GM12891 (cell line): ENCODE results near the genes HOXD12 and HOXD10.

GRCh38 chr2:174663348-174663996, 65.9 kb upstream of the WIPF1 start:
- RRBS: no CpG with 5 or more reads among the region's 11 CpGs

DNA sequence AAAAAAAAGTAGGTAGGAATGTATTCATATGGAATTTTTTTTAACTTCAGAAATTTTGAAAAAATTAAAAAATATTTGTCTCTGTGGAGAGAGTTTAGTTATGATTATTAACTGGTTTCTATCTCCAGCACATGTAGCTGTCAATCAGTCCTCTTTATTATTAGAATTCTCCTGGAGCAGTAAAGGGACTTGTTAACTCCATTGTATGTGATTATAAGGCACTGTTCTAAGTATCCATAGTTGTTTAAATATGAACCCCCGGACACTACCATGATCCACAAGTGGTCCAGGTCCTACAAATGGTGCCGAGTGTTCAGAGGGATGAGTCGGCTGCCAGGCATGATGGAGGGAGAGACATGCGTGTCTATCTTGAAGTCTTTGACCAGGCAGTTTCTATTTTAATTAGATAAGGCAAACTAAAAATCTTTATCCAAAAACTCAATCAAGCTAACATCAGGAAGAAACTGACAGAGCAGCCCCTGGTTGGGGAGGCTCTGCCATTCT, 468 bp downstream of the CHRNA1 start:
- RRBS: no CpG with 5 or more reads among the region's 4 CpGs

DNA sequence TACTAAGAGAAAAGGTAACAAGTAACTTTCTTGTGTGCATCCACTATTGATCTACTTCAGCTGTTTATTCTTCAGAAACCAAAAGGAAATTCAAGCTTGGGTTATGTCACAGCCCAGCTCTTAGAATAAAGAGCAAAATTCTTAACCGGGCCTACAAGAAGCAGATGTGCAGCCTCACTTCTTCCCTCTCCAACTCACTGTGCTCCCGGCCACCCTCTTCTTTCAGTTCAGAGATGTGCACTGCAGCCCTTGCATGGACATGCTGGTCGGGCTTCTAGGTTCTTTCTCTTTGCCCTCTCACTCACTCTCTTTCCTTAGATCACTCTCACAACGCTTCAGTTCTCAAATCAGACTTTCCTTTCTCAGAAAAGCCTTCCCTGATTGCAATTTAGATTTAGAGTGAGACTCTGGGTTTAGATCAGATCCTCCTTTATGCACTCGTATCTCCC, 104.1 kb downstream of the CHN1 start:
- RRBS: no CpG with 5 or more reads among the region's 5 CpGs

DNA sequence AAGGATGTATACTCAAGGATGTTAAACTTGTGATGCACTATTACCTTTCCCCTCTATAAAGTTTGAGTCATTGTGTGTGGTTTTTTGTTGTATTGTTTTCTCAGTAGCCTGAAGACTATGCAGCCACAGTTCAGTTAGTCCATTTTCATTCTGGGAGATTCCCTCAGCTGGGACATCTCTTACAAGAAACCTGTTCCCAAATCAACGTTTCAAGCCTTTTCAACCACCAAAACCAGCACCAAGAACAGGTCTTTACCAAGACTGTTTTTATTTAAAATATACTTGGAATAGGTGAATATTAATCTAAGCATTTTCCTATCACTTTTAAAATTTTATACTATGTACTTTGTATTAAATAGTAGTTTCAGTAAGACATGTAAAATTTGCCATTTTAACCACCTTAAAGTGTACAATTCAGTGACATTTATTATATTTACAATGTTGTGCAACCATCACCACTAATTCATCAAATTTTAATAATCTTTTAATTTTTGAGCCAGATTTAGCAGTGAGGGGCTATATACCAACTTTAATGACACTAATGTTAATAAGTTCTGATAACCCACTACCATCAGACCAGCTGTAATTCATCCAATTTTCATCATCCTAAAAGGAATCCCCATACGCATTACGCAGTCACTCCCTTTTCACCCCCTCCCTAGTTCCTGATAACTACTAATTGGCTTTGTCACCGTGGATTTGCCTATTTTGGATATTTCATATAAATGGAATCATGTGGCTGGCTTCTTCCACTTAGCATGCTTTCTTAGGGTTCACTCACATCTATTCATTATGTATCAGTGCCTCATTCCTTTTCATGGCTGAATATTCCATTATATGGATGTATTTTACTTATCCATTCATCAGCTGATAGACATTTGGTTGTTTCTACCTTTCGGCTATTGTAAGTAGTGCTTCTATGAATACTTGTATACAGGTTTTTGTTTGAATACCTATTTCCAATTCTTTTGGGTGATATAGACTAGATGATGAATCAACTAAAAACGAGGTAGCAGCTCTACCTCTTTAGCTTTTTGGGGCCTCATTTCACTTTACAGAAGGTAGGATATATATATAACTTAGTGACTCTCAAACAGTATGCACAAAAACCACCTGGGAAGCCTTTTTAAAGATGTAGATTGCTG, 5.1 kb downstream of the ATP5MC3 start:
- RRBS: no CpG with 5 or more reads among the region's 6 CpGs

DNA sequence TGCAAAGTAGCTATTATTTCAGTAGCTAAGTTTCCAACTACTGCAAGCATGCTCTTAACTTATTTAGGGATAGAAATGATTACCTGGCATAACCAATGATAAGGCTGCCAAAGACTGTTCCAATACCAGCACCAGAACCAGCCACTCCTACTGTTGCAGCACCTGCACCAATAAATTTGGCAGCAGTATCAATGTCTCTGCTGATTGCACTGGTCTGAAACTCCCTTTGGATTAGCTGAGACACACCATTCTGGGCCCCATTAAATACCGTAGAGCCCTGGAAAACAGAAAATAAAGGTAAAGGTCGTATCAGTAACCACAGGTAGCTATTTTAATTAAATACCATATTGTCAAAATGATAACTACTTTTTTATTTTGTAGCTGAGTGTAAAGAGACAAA, 2.5 kb downstream of the ATP5MC3 start:
- RRBS: no CpG with 5 or more reads among the region's 2 CpGs

DNA sequence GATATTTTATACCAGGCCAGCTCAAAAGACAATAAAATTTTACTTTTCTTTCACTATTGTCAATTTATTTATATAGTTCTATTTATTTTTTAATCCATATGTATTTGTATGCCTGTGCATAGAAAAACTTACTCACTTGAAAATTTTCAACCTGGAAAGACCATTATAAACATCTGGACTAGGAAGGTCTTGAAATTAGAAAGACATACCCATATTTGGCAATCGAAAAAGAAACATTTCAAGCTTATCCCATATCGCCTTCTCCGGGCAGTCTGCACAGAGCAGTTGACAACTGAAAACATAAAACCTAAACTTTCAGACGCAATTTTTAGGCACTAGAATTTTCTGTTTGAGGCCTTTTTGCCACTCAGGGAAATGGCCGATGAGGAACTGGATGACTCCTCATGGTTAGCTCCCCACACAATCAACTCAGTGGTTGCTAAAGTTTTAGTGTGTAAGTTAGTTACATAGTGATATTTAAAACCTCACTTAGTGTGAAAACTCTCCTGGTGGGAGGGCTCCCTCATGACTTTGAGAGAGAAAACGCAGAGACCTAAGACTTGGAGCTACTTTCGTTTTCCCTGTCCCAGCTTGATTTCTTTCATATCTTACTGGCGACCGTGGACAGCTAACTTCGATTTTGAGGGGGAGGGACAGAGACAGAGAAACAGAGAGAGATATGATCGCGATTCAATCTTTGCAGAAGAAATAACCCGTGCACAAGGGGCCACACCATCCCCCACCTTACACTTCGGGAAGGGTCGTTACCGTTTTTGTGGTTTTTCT, 3.2 kb upstream of the HOXD12 start:
- RRBS: no CpG with 5 or more reads among the region's 16 CpGs

GRCh38 chr2:176099250-176100309, at the start of gene HOXD12:
Gene HOXD12, plus strand, starts transcription at chr2:176099795.
- RRBS: 30% methylated on average over 8 of the region's 81 CpGs

DNA sequence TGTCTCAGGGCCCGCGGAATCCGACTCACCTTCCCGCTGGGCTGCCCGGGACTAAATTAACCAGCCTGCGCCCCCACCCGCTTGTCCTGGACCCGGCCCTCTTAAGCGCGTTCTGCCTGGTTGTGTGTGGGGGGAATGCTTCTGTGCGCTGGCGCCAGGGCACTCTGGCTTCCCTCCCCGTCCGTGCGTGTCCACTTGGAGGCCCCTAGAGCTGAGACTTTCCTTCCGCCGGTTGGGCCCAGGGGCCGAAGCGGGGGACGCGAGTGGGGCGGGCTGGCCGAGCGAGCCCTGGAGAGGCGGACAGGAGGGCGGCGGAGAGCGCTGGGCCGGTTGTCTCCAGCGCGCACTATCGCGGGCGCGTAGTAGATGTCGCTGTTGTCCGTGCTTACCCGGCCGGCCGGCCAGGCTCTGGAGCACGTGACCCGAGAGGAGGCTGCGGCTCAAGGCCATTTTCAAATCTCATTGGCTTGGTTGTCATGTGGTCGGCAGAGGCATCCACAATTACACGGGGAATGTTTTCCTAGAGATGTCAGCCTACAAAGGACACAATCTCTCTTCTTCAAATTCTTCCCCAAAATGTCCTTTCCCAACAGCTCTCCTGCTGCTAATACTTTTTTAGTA, at the start of gene HOXD10:
Gene HOXD10 (plus strand): TSS at position 521 of the 621 bp plus-strand sequence.
- RRBS: 35% methylated on average over 15 of the region's 45 CpGs

GRCh38 chr2:176147989-176148687, 3.2 kb upstream of the HOXD4 start:
- RRBS: no CpG with 5 or more reads among the region's 19 CpGs

DNA sequence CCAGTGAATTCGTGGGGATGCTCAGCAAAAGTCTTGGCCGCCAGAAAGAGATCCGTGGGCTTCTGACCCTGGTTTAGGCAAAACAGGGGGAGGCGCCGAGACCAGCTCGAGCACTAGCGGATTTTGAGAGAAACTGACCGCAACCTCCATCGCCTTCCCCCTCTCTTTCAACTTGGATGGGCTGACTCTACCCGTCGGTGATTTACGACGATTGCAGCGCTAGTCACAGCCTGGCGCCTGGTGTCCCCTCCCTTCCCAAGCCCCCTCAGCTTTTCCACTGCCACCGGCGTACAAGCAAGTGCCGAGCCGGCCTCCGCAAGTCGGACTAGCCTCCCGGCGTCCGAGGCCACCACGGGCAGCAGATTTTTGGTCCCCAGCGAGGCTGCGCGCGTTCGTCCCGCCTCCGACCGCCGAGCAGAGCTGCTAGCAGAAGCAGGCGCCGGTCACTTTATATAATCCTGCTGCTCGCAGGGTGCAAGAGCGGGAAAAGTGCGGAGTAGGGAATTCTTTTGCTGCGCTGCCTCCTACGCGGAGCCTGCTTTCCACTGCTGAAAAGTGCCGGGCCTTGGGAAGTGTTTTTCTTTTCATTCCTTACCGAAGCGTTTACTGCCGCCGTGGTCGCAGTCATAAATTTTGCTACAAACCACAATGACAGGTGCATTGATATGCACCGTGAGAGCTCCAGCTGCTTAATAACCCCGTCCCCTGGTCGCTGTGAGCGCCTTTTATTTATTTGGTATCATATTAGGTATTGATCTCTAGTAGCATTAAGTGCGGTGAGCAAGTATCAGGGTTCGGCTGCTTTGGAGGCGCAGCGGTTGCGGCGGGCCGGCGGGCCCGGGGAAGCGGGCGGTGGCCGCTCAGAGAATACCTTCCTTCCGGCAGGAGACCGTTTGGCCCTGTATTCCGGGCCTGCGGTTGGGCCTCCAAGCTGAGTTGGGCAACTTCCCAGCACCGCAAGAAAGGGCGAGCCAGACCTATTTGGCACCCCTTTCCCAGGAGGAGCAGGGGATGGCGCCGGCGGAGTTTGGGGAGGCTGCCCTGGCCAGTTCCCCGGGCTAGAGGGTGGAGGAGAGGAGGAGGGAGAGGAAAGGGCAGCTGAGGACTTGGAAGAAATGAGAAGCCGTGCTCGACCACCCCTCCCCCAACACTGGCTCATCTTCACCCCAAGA, 7.9 kb downstream of the HOXD3 start:
- RRBS: no CpG with 5 or more reads among the region's 76 CpGs

- RRBS: 28% methylated on average over 26 of the region's 65 CpGs
Observed at GRCh38 chr2:176171119-176172118, 14.3 kb downstream of the HOXD3 start.

DNA sequence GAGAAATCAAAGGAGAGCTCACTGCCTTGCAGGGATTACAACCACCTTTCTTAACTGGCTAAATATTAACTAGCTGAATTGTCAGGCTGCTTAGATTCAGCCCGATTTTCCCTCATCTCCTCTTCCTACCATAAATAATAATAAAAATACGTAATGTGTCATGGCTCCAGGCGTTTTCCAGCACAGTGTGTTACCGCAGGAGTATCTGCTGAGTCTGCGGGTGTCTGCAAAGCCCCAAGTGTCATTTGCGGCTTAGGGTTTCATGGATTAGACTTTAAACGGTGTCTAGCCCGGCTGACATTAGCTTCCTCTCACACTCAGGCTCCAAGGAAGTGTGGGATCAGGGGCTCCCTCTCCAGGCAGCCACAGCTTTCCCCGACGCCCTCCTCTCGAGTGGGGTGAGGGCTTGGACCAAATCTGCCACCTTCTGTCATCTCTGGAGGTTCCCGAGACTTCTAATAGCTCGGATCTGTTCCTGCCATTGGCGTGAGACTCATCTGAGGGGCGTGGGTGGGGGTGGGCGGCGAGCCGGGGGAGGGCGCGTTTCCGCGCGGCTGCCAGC, 14.1 kb upstream of the HOXD1 start:
- RRBS: no CpG with 5 or more reads among the region's 23 CpGs

DNA sequence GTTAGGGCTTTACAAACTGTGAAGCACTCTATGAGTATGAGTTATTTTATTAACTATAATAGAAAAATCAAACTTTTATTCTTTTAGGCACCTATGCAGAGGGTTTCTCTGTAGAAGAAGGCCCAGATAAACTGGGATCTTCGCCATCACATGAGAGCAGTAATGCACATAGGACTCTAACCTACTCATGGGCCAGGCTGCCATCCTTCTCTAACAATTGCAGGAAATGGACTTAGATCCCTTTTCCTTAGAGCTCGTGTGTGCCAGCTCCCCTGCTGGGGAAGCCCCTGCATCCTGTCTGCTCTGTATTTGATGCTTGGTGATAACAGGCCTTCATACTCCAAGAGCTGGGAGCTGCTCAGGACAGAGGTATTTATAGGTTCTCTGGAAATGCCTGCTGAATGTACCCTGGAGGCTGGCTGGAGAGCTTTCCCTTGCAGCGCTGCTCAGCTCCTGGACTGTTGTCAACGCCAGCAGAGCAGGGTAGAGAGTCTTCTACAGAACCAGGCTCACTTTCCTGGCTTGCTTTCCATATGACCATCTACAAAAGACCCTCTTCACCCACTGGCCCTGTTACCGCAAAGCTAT, 249.6 kb downstream of the MTX2 start:
- RRBS: no CpG with 5 or more reads among the region's 5 CpGs

DNA sequence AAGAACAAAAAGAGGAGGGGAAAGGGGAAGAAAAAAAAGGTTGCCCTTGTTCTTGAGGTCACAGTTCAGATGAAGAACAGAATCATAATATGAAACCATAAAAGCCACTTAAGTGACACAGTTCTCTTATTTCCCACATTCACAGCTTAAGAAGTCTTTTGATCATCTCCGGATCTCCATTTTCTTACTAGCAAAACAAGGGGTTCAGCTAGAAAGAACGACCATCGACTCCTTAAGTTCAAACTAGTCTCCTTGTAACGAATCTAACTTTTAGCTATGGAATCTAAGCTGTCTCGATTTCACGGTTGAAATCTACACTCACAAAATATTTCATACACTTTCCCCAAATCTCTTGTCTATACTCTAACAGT, 386.1 kb upstream of the HNRNPA3 start:
- RRBS: no CpG with 5 or more reads among the region's 6 CpGs

DNA sequence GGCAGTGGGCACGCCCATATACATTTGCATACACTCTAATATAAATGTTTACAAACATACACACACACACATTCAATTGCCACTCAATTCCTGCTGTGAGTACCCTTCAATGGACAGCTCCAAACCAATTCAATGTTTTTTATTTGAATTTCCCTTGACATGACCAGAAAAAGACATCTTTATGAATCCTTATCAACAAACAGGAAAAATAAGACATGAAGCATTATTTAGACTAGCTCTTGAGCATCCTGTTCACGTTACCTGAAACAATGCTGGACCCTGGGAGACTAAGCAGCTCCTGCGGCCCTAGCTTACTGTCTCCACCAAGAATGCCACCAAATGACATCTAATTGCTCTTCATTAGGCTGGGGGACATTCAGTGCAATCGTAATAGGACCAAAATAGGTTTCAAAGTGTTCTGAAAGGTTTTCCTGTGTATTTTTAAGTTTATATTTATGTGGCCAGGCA, 25.6 kb downstream of the NFE2L2 start:
- RRBS: no CpG with 5 or more reads among the region's 4 CpGs

GRCh38 chr2:177247891-177248487, 16.5 kb downstream of the NFE2L2 start:
- RRBS: no CpG with 5 or more reads among the region's 6 CpGs

- RRBS: no CpG with 5 or more reads among the region's 6 CpGs
Observed at GRCh38 chr2:177256715-177257664, 7.5 kb downstream of the NFE2L2 start.

DNA sequence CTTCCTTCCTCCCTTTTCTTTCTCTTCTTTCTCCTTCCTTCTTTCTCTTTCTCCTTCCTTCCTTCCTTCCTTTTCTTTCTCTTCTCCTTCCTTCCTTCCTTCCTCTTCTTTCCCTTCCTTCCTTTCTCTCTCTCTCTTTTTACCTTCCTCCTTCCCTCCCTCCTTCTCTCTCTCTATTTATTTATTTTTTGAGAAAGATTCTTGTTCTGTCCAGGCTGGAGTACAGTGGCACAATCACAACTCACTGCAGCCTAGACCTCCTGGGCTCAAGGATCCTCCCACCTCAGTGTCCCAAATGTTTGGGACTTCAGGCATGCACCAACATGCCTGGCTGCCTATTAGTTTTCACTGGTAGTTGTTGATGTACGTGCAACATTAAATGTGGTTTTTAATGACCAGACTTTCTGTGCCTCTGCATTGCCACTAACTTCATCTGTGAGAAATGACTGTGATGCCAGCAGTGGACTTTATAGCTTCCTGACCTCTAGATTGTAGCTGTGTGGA, 48.8 kb upstream of the NFE2L2 start:
- RRBS: no CpG with 5 or more reads among the region's 1 CpG

GRCh38 chr2:177327996-177328377, 63.5 kb upstream of the NFE2L2 start:
- RRBS: no CpG with 5 or more reads among the region's 2 CpGs

GRCh38 chr2:177538619-177539355, 13.8 kb downstream of the TTC30B start:
- RRBS: no CpG with 5 or more reads among the region's 2 CpGs